ReNcell CX (cell line): ENCODE results near the genes FAM76A and SMPDL3B.

DNA sequence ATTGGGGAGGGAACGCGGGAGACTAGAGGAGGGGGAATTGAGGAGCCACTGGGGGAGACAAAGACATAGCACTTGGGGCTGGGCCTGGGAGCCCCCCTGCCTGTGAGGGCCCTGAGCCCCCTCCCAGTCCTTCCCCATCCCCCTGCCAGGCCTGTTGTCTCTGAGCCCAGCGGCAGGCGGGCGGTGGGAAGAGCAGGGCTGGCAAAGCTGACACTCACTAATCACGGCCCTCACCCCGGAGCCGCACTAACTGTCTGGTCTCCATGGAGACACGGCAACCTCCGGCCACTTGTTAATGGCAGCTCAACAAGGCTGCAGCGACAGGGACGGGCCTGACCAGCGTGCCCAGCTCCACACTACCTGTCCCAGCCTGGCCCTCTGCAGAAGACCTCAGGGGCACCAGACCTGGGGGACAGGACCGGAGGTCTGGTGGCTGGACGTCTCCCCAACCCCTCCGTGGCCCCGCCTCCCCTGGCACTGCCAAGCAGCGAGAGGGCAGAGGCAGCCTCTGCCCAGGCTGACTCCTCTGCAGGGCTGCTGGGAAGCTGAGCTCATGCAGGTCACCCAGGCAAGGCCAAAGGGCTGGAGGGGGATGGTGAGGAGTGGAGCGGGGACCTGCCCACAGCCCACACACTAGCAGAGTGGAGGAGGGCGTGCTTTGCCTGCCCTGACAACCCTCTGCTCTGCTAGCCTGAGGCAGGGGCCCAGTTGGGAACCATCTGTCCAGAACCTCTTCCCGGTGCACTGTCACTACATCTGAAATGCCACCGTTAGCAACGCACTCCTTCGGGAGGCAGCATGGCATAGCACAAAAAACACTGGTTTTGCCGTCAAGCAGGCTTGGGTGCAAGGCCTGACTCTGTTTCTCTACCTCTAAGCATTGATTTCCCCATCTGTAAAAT lies 29.5 kb upstream of the WASF2 start:
- PRO-cap = bidirectional peak, plus-strand start at position 531 of the sequence, minus-strand start at position 504 of the sequence

GRCh38 chr1:27532184-27532427 lies 42.1 kb upstream of the WASF2 start:
- PRO-cap = no peak

DNA sequence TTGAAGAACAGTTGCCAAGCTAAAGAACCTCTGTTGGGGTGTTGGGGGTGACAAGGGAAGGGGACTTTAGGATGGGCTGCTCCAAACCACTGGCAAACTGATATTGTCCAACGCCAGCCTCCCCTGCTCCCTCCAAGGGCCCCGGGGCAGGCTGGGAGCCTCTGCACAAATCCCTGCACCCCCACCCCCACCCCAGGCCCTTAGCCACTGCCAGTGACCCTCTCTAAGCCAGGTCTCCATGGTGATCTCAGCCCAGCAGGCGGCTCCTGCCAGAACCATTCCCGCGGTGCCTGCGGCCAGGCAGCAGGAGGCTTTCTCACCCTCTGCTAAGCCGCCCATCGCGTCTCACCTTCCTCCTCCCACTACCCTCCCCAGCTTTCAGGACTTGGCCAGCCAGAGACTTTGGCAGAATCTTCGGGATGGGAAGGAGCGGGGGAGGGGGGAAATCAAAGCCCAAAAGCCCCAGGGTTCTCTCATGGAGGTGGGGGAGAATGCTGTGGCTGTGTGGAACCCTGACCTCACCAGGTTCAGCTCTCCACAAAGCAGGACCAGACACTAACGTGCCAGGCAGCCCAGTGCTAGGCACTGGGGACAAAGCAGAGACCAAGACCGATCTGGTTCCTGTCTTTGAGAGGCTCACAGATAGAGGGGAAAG lies 46.8 kb upstream of the WASF2 start:
- PRO-cap = bidirectional peak, plus-strand start at position 284 of the sequence, minus-strand start at position 205 of the sequence

DNA sequence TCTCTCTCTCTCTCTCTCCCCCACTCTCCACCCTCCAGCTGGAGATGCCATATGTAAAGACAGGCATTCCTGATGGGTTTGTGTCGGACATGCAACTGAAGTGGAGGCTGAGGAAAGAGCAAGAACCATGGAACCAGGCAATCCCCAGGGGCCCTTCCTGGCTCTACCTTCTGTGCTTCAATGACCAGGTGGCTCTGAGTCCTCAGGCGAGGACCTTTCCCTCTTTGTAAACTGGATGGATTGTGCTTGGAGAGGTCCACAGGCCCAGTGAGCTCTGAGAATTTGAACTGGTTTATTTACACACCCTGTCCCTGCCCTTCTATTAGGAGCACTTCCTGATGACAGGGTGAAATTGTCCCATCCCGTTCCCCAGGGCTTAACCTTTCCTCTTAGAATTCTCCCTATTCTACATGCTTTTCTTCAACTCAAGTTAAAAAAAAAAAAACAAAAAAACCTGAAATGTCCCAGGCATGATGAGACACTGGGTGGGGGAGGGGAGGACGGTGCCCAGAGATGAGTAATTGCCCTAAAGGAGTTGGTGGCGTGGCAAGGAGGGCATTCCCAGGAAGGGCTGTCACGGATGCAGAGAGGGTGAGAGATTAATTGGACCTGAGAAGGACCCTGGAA lies 50.1 kb upstream of the WASF2 start:
- PRO-cap = no peak

GRCh38 chr1:27544641-27545185 lies 54.7 kb upstream of the WASF2 start:
- PRO-cap = no peak

- PRO-cap = no peak
These were observed 55.2 kb upstream of the WASF2 start for GRCh38 chr1:27545186-27545619.

GRCh38 chr1:27571048-27571158 lies 33.0 kb downstream of the AHDC1 start:
- PRO-cap = no peak

DNA sequence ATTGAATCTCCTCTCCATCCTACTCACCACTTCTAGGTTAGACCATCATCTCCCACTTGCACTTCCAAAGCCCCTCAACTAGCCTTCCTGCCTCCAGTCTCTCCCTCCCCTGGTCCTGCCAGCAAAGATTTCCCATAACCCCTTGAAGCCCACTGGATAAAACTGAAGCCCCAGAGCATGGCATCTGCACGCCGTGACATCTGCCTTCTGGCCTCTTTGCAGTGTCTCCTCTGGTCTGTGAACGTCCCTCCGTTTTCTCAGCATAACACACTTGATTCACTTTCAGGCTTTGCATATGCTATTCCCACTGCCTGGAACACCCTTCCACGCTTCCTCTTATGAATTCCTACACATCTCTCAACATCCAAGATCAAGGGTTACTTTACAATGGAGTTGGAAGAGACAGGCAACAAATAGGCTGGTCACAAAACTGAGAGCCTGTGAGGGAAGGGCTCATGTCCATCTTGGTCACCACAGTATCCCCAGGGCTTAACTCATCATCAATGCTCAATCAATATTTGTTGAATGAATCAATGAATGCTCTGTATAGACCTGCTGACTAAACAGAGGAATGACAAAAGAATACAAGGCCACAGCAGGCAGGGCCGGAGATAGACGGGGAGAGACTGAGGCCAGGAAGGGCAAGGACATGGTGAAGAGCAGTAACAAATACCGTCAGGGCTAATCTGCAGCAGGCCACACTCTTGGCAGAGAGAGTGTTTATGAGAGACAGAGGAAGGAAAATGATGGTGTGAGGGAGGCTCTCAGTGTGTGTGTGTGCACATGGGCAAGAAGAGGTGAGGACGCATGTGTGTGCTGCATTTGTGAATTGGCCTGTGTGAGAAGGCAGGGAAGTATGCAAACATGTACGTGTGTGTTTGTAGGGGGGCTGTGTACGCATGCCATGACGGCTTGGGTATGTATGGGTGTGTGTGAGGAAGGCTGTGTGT lies 15.8 kb downstream of the AHDC1 start:
- PRO-cap = no peak

DNA sequence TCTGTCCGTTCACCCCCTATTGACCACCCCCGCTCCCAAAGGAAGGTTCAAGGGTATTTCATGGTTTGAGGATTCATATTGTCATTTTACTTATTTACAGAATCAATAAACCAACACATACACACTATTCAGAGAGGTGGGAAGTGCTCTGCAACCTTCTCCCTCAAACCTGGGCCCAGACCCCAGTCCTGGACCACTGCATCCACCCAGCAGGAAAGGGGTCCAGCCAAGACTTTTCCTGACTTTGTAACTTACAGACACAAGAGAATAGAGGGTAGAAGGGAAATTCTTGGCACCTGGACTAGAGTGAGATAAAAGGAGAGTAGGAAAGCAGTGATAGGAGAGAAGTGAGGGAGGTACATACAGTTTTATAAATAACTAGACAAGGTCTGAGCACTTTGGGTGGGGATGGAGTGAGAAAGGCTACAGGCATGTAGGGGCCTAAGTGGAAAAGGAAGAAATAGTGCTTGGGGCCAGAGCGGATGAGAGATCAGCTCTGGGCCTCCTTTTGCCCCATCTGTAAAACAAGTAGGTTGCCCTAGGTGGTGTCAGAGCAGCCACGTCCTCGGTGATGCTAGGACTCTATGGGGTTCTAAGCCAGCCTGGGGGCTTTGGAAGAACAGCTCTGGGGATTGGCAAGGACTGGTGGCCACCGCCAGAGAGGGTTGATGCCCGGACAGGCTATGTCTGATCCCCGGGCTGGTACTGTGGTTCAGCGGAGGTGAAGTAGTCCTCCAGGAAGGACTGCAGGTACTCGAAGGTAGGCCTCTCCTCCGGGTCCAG lies 8.5 kb upstream of the AHDC1 start:
- PRO-cap = no peak

DNA sequence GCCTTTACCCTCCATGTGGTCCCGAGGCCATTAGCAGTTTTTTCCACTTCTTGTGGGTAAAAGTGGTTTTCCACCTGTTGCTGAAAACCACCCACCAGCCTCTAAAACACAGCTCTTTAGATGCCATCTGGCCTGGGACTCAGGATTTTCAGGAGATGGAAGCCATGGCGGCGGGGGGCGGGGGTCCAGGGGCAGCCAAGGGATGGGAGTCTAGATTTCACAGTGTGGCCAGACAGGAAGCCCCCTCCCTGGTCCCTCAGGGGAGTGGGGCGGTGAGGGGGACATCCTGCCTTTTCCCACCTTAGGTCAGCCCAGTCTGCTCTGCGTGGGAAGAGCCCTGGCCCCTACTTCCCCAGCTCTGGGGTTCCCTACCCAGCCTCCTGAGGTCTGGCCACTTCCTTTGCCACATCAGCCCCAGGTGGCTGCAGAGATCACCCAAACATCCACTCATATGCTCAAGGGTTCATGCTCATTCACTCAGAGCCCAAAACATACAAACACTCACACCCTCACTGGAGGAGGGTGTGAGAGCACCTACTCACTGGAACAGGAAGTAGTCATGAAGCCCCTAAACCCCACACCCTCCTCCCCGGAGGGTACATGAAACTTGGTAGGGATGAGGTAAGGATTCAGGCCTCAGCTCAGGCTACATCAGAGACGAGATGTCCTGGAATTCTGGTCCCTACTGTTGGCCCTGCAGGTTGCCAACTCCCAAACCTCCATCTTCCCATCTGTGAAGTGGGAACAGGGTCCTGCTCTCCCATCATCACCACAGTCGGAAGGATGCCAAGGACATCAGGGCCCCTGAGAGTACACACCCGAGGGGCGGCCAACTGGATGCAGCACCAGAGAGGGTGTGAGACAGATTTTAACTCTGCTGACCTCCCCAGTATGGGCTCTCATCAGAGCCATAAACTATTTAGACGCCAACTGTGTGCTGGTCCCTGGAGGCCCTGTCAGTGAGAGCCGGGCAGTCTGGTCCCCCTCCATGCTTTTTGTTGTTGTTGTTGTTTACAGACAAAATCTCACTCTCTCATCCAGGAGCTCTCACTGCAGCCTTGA lies 2.1 kb downstream of the FGR start:
- PRO-cap = no peak

DNA sequence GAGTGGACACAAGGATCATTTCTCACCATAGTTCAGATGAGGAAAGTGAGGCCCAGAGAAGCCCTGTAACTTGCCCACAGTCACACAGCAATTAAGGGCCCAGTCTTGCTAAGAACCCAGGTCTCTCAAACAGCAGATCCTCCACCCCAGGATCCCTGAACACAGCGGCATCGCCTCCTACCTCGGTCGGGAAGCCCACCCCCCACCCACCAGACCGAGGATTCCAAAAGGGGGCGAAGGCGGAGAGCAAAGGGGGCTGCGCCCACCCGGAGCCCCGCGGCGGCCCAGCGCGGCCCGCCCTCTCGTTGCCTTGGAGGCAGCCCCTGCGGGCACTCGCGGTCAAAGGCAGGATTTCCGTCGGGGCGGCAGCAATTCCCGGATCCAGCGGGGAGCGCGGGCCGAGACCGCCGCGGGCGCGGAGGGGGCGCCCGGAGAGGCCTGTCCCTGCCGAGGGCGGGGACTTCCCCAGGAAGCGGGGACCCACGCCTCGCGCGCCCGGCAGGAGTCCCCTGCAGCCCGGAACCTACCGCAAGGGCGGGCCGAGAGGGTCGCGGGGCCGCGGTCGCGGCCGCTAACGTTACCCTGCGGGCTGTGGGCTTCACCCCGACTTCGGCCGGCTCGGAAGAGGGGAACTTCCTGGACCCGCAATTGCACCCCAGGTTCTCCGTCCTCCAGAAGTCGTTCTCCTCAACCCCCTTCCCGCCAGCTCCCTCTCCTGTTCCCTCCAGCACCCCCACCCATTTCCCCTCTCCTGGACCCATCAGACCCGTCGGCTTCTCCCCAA lies 901 bp downstream of the FGR start:
- PRO-cap = bidirectional peak, plus-strand start at position 325 of the sequence, minus-strand start at position 312 of the sequence; bidirectional peak, plus-strand start at position 451 of the sequence, minus-strand start at position 430 of the sequence

- PRO-cap = no peak
These were observed 13.1 kb downstream of the IFI6 start for GRCh38 chr1:27658858-27659238.

DNA sequence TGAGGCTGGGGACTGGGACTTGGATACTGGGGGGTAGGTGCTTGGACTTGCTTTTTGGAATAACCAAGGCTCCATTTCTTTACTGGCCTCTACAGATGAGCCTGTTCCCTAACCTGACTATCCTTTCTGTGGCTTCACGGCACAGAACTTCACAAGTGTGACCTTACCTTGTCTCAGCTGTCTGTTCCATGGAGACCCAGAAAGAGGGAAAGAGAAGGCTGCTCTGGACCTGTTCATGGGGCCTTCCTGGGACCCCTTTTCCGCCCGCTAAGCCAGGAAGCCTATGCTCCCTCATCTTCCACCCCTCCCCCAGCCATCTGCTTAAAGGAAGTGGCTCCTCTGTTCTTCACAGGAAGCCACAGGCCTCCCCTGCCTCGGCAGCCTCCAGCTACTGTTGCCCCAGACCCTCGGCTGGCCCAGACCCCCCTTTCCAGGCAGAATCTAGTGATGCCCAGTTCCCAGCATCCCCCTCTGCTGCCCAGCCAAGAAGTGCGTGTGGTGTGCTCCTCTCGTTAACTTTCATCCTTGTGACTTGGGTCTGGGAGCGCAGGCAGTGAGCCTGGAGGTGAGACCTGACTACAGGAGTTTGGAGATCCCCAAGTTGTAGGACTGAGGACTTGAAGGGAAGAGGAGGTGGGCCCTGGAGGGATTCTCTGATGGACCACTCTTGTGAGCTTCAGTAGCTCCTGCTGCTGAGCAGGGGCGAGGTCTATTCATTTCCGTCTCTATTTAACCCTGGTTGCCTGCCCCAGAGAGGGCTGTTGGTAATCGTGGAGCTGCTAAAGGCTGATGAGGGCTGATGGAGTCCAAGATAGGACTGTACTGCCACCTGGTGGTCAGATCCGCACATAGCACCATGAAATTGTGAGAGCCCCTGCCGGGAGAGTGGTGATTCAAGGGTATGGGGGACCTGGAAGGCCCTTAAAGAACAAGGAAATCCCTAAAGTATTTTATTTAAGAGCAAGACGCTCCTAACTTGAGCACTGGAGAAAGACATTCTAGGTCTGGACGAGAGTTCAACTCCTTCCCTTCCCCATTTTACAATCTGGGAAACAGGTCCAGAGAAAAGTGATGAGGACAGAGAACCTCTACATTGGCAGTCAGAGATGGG lies 9.1 kb downstream of the IFI6 start:
- PRO-cap = no peak

DNA sequence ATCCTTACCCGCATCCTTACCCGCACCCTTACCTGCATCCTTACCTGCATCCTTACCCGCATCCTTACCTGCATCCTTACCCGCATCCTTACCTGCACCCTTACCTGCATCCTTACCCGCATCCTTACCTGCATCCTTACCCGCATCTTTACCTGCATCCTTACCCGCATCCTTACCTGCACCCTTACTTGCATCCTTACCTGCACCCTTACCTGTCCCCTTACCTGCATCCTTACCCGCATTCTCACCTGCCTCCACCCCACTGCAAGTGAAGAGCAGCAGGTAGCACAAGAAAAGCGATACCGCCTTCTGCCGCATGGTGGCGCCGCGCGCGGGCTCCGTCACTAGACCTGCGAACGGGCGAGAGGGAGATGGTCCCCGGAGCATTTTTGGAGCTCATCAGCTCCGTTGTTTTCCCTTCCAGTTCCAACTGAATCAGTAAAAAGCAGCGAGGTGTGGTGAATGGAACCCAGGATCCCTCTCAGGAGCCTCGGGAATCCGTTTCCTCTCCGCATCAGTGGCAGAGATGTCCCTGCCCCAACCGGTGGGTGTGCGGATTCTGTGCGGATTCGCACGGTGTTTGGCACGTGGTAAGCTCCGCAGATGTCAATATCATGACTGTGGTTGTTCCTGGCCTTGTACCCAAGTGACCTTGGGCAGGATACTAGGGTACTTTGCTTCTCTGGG lies 2.9 kb downstream of the IFI6 start:
- PRO-cap = no peak

DNA sequence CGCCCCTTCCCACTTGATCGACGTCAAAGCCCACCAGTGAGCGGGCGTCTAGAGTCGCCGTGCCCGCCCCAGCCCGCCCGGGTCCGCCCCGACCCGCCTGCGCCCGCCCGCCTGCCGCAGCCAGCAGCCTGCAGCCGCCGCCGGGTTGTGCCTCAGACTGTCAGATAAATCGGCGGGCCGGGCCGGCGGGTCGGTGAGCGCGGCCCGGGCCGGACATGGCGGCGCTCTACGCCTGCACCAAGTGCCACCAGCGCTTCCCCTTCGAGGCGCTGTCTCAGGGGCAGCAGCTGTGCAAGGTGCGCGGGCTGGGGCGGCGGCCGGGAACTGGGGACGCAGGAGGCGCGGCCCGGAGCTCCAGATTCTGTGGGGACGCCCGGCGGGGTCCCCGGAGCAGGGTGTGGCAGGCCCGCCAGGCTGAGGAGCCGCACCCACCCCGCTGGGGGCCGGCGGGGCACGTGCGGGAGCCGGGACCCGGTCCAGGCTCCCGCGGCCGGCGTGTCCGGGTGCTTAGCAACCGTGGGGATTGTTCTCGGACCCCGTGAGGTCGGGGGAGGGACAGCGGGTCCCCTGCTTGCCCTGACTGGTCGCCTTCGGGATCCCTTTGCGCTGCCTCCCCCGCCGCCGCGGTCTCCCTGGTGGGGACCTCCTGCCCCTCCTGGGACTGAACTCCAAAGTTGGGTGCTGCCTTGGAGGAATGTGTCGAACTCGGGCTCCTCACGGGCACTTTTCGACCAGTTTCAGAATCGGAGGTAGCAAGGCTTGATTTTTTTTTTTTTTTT lies at the start of gene FAM76A:
Gene FAM76A (plus strand): TSS at position 96 of the 779 bp plus-strand sequence.
- PRO-cap = bidirectional peak, plus-strand start at position 169 of the sequence, minus-strand start outside the sequence; unidirectional peak, plus-strand start at position 370 of the sequence; bidirectional peak, plus-strand start at position 676 of the sequence, minus-strand start at position 451 of the sequence

- PRO-cap = unidirectional peak, plus-strand start at chr1:27935006
These were observed at the start of gene SMPDL3B for GRCh38 chr1:27934705-27935811. Gene SMPDL3B, plus strand, starts transcription at chr1:27935000.

- PRO-cap = bidirectional peak, plus-strand start at chr1:27961331, minus-strand start at chr1:27961095
These were observed 1.3 kb downstream of the XKR8 start for GRCh38 chr1:27961034-27961493.

DNA sequence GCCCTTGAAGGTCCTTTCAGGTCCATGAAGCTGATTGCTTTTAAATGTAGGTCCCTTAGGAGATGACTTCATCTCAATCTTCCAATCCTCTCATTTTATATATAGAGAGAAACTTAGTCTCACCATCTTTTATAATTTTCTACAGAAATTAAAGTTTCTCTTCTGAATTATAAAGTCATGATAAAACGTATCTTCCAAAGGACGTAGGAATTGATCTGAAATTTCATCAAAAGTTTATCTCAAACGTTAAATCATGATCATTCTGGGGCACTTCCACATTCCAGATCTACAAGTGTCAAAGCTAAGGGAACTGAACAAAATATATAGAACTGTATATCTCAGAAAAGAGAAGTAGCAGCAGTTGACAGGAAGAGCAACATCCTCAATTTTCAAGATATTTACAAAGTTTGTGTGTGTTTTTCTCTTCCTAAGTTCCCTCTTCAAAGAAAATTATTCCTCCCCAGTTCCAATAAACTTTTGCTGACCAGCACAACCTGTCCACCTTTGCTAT lies 38.3 kb upstream of the EYA3 start:
- PRO-cap = no peak

- PRO-cap = no peak
These were observed 16.7 kb downstream of the PTAFR start for GRCh38 chr1:28159864-28160150.

DNA sequence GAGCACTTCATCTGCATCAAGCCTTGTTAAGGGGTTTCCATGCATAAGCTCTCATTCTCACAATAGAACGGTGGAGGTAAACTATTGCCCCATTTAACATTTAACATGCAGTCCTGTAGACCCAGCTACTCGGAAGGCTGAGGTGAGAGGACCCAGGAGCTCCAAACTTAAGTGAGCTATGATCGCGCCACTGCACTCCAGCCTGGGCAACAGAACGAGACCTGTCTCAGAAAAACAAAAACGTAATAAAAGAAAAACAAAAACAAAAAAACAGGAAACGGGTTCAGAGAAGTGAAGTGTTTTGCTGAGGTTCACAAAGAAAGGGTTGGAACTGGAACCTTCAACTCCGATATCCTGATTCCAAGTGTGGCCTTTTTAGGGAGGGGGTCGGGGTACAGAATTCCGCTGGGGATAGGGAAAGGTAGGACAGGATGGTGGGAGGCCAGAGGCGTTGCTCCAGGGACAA lies 11.6 kb upstream of the SESN2 start:
- PRO-cap = no peak